Ishikawa (cell line): ENCODE measurements around the gene CCDC167.

DNA sequence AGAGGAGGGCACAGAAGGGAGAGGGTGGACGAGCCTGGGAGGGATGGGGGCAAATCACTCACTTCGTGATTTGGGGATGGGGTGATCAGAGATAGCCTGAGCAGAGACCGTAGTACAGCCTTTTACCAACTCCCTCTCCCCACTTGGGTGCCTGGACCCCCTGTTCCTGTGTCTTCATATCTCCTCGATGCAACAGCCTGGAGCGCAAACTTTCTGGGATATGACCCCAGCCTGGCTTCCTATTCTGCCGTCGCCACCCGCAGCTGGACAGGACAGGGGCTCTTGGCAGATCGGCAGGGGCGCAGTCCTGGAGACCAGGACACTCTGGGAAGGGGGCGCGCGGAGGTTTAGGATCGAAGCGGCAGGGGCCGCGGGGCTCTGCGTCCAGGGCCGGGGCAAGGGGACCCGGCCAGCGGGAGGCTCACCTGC lies 372 bp downstream of the CPNE5 start:
- RRBS = 60% methylated on average over 2 of the region's 21 CpGs

DNA sequence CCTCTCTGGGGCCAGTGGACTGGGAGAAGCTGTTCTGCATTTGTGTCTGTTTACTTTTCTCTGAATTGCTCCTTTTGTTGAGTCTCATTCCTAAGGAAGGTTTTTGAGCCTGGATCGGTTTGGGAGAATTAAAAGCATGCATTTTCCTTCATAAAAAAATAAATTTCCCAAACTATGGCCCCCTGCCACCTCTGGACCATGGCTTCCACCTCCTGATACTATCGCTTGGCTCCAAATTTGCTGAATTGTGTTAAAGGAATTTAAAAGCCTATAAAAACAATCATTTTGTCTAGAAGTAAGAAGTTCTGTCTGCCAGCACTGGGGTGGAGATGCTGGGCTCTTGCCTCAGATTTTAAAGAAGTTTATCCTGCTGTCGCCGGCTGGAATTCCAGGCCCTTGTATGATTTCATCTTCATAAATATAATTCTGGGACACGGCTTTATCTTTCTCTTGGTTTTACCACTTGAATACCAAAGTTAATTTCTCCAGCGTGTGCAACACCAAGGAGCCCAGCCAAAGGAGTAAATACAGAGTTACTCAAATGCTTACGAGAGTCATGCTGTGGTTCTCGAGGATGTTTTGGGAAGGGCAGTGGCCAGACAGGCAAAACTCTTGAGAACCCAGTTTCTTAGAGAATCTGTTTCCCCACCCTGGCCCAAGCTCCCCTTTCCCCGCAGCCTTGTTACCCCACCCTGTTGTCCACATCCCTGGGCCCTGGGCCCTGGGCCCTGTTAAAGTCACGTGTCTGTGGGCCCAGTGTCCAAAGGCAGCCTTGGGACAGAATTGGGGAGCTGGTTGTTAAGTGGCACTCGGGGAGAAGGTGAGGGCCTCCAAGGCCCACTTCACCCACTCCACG lies 31.8 kb downstream of the C6orf89 start:
- RRBS = no CpG with 5 or more reads among the region's 12 CpGs

DNA sequence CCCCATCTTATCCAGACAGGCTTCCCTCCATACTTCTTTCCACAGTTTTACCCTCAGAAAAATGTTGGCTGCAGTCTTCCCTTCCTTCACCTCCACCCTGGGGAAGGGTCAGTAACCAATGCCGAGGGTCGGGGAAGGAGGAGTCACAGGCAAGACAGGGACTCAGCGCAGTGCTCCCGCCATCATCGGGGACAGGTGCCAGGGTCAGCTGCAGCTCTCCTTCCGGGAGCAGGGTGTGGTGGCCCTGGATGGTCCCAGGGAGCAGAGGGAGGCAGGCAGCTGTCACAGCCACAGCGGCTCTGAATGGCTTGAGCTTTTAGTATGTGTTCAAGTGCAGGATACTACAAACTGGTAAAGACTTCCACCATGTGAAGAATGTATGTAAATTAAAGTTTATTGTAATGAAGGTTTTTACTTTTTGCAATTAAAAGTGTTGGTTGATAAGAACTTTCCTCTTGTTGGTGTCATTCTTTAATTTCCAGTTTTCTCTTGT lies 26.0 kb upstream of the PI16 start:
- RRBS = no CpG with 5 or more reads among the region's 7 CpGs

DNA sequence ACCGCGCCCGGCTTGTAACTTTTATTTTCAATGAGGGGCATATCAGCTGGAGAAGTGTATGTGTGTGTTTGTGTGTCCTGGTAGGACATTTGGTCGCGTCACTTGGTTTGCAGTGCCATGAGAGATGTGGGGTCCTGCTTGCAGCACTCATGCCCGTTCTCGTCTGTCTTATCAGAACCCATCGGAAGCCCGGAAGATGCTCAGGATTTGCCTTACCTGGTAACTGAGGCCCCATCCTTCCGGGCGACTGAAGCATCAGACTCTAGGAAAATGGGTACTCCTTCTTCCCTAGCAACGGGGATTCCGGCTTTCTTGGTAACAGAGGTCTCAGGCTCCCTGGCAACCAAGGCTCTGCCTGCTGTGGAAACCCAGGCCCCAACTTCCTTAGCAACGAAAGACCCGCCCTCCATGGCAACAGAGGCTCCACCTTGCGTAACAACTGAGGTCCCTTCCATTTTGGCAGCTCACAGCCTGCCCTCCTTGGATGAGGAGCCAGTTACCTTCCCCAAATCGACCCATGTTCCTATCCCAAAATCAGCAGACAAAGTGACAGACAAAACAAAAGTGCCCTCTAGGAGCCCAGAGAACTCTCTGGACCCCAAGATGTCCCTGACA lies 8.3 kb downstream of the PI16 start:
- RRBS = 82% methylated on average over 5 of the region's 17 CpGs

DNA sequence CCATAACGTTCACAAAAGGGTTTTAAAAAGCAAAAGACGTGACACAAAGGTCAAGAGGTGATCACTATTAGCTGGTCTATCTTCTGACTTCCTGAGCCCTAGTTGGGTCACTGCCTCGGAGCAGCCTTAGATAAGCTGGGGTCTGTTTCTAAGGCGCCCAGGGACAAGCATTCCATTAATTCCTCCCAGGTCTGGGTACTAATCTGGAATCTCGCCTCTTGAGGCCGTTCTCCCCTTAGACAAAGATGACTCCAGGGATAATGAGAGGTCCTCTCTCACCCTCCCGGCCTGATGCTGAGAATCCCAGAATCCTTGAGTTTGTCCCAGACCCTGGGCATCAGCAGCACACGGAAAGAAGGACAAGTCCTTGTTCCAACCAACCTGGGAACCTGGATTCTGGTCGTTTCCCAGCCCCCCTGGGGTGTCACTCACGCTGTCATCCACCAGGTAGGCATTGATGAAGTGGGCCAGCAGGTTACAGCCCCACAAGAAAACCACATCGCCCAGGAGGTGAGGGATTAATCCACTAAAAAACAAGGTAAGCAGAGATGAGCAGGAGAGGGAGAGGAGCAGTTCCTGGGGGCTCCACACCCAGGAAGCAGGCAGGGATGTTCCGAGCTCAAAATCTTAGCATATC lies 13.6 kb downstream of the MTCH1 start:
- RRBS = no CpG with 5 or more reads among the region's 12 CpGs

- RRBS = no CpG with 5 or more reads among the region's 10 CpGs
Measured at GRCh38 chr6:37007399-37008057, 2.1 kb downstream of the FGD2 start.

GRCh38 chr6:37049312-37049752 lies 43.9 kb downstream of the FGD2 start:
- RRBS = no CpG with 5 or more reads among the region's 8 CpGs

DNA sequence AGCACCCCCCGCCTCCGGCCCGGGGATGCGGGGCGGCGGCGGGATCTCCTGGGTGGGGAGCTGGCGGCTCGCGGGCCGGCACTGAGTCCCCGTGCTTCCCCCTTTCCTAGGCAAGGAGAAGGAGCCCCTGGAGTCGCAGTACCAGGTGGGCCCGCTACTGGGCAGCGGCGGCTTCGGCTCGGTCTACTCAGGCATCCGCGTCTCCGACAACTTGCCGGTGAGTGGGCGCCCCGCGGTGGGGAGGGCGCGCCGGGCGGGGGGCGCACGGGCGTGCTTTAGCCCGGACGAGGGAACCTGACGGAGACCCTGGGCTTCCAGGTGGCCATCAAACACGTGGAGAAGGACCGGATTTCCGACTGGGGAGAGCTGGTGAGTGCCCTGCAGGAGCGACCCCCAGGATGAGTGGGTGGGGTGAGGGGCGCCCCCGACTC lies 726 bp downstream of the PIM1 start:
- RRBS = 9% methylated on average over 25 of the region's 41 CpGs

GRCh38 chr6:37172005-37172331 lies 2.0 kb downstream of the PIM1 start:
- RRBS = no CpG with 5 or more reads among the region's 9 CpGs

GRCh38 chr6:37499311-37500443 lies at the start of gene CCDC167:
Gene CCDC167 (minus strand): TSS chr6:37499893.
- RRBS = 1% methylated on average over 4 of the region's 40 CpGs

DNA sequence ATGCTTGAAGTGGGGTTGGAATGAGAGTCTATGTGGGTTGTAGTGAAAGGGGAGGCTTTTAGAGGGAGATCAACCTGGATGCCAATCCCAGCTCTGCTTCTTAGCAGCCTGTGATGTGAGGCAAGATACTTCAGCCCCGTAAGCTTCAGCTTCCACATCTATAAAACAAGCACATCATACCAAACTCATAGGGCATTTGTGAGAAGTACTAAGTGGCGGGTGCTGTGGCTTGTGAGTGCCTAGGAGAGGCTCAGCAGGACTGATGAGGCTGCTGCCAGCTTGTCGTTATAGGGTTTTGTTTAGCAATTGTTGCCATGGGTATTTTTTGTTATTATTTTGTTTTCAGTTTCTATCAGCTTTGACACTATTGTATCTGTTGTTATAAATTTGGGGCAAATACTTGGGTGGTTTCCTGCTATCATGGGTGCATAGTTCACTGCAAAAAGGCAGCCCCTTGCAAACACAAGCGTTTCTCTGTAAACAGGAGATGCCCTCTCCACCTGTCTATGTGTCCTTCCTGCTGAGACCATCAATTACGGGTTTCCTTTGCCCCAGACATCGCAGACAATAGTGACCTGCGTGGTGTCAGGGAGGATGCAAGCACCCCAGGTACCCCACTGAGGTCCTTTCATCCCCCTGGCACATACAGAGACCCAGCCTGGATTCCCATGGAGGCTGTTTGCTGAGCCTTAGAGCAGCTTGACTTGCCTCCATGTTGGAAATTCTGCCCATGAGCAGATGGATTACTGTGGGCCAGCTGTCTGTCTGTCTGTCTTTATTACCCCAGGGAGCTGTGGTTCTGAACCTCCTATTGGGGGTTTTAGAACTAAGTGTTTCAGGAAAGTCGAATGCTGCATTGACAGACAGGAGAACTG lies 3.1 kb upstream of the CCDC167 start:
- RRBS = no CpG with 5 or more reads among the region's 8 CpGs

- RRBS = no CpG with 5 or more reads among the region's 9 CpGs
Measured at GRCh38 chr6:37559947-37560387, 60.3 kb upstream of the CCDC167 start.

DNA sequence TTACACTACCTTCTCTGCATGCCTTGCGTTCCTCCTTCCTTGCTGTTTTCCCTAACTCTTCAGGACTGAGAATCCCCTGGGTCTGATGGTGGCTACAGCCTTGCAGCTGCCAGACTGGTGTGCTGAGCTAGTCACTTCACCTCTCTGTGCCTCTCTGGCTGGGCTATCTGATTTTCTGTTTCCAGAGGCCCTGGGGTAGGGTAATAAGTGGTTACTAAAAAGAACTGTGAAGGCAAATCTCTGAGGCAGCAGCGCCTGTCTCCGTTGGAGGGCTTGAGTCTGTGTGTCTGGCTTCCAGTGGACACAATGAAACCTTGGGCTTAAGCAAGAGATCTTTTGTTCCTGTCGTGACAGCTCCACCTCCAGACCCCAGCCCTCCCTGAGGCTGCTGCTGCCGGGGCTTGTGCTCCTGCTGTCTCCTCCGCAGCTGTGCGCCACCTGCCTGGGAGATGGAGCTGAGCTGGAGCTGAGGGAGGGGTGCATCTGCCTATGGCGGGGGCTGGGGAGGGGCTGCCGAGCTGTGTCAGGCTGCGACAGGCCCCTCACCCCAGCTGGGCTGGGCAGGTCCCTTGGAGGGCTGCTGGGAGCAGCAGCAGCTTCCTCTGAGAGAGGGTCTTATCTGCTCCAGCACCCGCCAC lies 65.8 kb upstream of the CCDC167 start:
- RRBS = no CpG with 5 or more reads among the region's 11 CpGs

GRCh38 chr6:37820149-37820664 lies 680 bp downstream of the ZFAND3 start:
- RRBS = 2% methylated on average over 13 of the region's 26 CpGs

- RRBS = no CpG with 5 or more reads among the region's 1 CpG
Measured at GRCh38 chr6:38261901-38262375, 377.8 kb downstream of the BTBD9 start.

GRCh38 chr6:38722545-38723237 lies 7.6 kb downstream of the DNAH8 start:
- RRBS = 100% methylated on average over 2 of the region's 26 CpGs

DNA sequence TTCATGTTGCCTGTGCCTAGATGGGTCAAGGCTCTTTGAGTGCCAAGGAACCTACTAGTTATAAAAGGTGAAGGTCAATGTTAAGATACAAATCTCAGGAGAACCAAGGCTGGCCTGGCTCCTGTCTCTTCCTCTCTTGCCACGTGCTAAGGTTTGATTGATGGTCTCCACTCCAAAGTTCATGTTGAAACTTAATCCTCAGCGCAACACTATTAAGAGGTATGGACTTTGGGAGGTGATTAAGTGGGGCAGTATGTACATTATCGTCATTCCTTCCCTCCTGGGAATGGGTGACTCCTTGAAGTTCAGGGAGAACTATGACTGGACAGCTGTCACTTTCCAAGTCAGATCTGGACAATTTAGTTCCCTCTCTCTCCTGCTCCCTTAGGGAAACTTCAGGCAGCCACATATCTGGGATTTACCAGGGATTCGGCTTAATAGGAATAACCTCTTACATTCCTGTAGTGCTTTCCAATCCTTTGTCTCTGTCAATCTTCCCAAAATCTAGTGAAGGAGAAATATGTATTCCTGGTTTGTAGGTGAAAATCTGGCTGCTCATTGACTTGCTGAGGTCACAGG lies 50.4 kb downstream of the KCNK5 start:
- RRBS = no CpG with 5 or more reads among the region's 4 CpGs

- RRBS = 74% methylated on average over 2 of the region's 8 CpGs
Measured at GRCh38 chr6:39184780-39185805, 44.2 kb downstream of the KCNK5 start.

DNA sequence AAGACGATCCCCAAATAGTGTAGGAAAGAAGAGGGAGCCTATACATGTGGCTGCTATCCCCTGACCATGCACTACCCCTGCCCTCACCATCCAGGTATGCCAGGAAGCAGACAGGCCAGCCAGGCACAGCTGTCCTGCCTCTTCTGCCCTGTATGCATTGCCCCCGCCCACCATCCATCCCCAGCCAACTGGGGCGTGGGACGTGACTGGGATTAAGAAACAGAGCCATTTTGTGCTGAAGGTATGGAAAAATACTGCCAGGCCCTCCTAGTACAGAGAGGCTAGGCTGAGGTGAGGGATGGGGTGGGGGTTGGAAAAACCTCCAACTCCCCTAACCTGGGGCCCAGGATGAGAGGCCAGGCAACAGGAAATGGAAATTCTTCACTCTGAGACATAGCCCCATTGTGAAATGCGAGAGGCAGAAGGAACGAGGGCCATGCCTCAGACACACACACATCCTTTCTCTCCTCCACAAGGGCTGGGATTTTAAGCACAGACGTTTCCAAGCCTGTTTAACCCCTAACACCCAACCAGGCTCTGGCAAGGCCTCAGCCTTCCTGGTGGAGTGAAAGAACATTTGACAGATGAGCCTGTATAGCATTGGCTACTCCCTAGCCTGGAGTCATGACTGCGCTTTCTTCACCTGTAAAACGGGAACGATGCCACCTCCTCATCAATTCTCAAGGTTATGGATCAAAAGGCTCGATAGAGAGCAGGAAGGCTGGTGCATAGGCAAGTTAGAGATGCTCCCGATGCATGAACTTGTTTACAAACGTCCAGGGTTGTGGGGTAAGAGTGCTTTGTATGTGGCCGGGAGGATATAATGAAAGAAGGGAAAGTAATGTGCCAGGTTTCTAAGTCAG lies 19.8 kb downstream of the KCNK5 start:
- RRBS = no CpG with 5 or more reads among the region's 14 CpGs